ENCODE measurements around the genes H2AC17, GPX6 and ZNF311.

DNA sequence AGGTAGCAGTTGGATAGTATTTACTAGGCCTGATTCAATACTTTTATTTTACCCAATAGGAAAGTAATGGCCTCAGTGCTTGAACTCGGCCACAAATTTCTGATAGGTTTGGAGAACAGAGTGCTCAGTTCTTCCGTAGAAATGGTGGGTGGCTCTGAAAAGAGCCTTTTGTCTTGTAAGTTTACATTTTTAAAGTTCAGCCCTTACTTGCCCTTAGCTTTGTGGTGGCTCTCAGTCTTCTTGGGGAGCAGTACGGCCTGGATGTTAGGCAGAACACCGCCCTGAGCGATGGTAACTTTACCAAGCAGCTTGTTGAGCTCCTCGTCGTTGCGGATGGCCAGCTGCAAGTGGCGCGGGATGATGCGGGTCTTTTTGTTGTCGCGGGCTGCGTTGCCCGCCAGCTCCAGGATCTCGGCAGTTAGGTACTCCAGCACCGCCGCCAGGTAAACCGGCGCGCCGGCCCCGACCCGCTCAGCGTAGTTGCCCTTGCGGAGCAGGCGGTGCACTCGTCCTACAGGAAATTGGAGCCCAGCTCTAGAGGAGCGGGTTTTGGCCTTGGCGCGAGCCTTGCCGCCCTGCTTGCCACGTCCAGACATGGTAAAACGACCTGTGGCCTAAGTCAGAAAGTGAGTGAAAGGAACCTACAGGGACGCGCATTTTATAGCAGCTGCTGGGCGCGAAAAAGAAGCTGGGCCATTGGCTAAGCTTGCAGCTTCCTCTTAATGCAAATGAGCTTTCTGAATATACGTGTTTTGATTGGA is at the start of gene H2AC17:
Gene H2AC17, minus strand, starts transcription at position 632 of the 761 bp plus-strand sequence.
- PRO-cap, result unidirectional peak, minus-strand start at position 523 of the sequence; bidirectional peak, plus-strand start outside the sequence, minus-strand start at position 632 of the sequence

DNA sequence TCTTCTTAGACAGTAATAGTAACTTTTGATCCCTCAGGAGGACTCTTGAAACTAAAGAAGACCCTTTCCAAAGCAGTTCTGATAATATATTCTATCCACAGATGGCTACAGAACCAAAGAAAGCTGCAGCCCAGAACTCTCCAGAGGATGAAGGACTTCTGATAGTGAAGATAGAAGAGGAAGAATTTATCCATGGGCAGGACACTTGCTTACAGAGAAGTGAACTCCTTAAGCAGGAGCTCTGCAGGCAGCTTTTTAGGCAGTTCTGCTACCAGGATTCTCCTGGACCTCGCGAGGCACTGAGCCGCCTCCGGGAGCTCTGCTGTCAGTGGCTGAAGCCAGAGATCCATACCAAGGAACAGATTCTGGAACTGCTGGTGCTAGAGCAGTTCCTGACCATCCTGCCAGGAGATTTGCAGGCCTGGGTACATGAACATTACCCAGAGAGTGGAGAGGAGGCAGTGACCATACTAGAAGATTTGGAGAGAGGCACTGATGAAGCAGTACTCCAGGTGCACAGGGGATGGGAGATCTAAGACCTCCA is 5.1 kb downstream of the ZNF165 start:
- PRO-cap, result no peak

GRCh38 chr6:28220253-28220462 is 4.9 kb upstream of the ZSCAN9 start:
- PRO-cap, result no peak

- PRO-cap, result no peak
These were observed at the start of gene GPX6 for GRCh38 chr6:28515709-28516109. Gene GPX6 (minus strand): TSS chr6:28515793.

DNA sequence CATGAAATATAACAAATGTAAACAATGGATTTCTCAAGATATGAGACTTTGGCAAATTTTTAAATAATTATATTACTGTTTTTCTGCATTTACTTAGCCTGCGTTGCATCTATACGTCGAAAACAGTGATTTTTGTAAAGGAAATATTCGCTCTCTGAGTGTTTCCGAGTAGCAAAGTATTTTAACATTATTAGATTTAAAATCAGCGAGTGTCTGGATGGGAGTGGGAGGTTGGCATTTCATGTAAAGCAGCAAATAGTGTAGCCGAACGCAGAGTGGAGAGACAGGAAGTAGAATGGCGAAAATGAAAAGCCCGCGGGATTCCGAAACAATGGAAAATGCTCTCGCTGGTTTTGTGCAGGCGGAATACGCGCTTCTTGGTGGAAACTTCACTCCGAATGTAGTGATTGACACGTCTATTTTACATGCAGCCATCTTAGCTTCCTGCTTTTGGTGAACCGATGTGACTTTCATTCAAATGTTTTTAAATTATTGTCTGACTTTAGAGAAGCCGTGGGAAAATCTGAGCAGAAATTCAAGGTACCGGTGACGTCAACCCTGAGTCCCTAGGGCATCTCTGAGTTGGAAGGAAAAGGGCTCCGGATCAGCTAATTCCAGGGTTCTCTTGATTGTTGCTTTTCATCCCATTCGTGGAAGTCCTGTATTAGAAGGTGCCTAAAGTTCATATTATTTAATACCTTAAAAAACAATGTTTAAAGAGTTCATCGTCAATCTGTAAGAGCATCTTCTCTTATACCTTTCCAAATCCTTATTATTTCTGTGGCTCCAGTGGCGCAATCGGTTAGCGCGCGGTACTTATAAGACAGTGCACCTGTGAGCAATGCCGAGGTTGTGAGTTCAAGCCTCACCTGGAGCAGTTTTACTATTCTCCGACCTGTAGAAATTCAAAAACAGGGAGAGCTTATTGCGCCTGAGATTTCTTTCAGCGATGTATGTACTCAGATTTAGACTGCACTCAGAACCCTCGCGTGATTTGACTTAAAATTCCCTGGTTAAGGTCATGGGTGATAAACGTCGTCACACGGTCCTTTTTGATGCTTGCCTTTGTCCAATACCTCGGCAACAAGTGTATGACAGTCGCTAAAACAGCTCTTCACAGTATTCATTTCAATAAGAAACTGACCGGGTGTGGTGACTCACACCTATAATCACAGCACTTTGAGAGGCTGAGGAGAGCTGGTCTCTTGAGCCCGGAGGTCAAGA is 11.5 kb downstream of the GPX5 start:
- PRO-cap, result no peak

DNA sequence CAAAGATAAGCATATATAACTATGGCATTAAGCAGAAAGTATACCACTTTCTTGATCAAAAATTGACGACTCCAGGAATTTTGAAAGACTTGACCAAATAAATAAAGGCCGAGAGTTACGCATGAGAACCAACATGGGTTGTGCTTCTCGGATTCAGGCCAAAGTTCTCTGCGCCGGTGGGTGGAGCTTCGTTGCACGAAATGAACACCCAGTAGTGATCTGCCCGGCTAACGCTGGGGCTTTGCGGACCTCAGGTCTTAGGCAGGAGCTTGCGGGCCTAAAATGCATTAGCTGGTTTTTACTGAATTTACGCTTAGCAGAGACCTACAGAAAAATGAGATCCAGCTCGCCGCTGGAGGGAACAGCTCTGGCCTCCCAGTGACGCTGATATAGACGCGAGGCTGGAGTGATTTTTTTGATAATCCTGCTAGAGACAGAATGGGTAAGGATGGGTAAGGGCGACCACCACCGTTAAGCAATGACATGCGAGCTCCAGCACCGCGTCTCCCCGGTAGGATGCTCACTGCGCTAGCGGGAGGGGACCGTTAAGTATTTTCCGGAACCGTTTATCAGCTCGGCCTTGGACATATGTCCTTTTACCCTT is 47.6 kb upstream of the SCAND3 start:
- PRO-cap, result no peak

GRCh38 chr6:28657223-28658049 is 70.3 kb upstream of the SCAND3 start:
- PRO-cap, result no peak

DNA sequence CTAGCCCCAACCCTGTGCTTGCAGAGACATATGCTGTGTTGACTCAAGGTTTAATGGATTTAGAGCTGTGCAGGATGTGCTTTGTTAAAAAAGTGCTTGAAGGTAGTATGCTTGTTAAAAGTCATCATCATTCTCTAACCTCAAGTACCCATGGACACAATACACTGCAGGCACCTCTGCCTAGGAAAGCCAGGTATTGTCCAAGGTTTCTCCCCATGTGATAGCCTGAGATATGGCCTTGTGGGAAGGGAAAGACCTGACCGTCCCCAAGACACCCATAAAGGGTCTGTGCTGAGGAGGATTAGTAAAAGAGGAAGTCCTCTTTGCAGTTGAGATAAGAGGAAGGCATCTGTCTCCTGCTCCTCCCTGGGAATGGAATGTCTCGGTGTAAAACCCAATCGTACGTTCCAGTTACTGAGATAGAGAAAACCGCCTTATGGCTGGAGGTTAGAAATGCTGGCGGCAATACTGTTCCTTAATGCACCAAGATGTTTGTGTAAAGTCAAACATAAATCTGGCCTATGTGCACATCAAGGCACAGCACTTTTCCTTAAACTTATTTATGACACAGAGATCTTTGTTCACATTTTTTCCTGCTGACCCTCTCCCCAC is 100.5 kb upstream of the SCAND3 start:
- PRO-cap, result no peak

DNA sequence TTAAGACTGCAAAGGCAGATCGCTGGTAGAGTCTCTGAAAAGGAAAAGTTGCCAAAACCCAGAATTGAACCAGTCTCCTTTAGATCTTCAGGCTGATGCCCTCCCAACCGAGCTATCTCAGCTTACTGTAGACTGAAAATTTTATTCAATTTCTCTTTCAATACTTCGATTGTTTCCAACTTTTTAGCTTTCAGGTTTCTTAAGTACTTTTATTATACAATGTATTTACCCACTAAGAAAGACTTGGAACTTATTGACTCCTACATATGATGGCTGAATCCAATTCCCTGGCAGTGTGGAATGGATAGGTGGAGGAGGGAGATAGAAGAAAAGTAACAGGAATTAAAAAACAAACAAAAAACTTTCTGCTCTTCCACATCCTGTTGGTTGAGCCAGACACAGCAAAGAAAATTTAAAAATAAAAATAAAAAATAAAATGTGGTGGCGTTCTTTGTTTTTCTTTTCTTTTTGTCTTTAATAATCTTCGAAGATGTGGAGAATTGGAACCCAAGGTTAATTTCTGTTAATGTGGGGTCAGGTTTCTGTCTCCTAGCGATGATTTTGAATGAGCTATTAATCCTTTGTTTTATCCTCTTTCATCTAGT is 140.0 kb upstream of the SCAND3 start:
- PRO-cap, result no peak

- PRO-cap, result no peak
These were observed 146.9 kb downstream of the TRIM27 start for GRCh38 chr6:28776916-28777293.

DNA sequence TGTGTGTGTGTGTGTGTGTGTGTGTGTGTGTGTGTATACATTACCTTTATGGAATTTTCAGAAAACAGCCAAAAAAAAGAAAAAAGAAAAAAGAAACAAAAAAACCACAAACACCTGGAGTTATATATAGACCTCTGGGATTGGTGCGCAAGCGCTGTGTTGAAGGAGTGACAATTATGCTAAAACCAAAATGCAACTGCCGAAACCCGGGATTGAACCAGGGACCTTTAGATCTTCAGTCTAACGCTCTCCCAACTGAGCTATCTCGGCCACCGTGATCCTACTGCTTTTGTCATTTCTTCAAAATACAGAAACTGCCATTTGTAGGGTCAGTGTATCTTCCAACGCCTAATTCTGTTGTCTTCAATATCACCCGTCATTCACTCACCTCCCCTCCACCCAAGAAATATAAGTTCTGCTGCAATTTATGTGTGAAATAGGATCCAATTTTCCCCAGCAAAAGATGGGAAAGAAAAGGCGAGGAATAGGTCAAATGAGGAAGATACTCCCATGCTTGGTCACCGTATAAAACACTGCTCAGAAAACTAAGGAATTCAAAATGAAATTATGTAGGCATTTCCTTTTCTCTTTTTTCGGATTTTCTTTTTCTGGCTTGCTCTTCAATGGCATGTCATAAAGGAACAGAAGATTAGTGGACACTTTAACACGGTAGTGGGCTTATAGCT is 116.0 kb downstream of the TRIM27 start:
- PRO-cap, result no peak

- PRO-cap, result no peak
These were observed 17.6 kb upstream of the TRIM27 start for GRCh38 chr6:28941206-28941978.

DNA sequence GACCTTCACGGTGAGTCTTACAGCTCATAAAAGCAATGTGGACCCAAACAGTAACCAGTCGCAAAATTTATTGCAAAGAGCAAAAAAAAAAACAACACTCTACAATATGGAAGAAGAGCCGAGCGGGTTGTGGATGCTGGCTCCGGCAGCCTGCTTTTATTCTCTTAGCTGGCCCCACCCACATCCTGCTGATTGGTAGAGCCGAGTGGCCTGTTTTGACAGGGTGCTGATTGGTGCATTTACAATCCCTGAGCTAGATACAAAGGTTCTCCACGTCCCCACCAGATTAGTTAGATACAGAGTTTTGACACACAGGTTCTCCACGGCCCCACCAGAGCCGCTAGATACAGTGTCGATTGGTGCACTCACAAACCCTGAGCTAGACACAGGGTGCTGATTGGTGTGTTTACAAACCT is 25.4 kb upstream of the TRIM27 start:
- PRO-cap, result no peak

DNA sequence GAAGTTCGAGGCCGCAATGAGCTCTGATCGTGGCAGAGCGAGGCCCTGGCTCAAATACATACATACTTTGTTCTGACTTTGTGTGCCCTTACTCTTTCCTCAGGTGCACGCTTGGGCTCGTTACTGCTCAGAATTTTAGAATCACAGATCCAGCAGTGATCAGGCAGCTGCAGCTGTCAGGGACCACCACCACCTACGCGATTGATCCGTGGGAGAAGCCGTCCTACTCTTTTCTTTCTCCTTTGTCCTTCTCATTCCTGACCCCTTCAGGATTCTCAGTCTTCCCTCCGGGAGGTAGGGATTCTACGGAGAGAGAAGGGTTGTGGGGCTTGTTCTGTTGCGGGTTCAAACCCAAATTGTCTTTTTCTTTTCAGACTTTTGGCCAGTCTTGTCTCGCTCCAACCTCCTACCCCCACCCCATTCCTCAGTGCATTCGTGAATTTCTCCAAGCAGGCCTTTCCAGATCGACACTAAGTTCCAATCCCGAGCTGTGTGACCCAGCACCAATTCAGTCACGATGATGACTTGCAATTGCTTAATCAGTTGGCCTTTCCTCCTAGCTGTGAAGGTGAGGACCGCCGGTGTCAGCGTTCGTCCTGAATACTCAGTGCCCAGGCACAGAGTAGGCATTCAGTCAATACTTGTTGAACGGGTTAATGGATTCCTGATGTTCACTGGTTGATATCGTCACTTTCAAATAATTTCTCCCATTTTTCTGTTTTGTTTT is 19.0 kb downstream of the ZNF311 start:
- PRO-cap, result no peak

DNA sequence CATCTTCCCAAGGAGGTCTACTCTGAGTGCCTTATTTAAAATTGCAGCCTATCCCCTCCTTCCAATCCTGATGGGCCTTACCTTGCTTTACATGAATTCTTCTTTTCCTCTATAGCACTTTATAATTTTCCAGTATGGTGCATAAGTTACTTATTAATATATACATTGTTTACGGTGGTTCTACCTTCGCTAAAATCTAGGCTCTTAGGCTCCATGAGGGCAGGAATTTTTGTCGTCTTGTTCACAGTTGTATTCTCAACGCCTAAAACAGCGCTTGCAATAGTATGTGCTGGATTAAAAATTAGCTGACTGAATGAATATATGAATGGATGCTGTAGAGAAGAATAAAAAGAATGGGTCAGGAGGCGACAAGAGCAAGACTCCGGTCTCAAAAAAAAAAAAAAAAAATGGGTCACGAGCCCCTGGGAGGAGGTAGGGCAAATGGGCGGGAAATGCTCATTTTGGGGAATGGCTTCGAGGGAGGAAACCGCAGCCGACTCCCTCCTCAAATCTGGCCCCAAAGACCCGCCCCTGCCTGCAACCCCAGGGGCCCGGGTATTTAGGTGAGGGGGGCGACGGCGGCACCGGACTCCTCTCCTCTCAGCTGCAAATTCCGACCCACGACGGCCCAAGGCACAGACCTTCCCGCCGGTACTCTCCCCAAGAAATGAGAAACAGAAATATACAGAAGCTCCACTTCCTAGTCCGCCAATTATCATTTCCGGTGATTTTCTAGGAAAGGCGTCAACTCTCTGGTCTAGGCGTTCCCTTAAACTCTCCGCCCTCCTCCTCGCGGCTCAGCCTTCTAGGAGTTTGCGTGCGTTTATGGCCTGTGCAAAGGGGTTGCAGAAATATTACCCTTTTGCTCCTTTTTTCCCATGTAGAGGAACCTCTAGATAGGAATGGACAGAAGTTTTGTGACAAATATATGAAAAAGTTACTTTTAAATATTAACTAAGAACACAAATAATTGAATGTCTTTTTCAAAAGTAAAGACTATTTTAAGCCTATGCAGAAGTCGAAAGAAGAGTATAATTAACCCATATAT is at the start of gene ZNF311:
Gene ZNF311, minus strand, starts transcription at position 389 of the 1,048 bp plus-strand sequence.
- PRO-cap, result unidirectional peak, plus-strand start at position 459 of the sequence; bidirectional peak, plus-strand start at position 800 of the sequence, minus-strand start at position 669 of the sequence

DNA sequence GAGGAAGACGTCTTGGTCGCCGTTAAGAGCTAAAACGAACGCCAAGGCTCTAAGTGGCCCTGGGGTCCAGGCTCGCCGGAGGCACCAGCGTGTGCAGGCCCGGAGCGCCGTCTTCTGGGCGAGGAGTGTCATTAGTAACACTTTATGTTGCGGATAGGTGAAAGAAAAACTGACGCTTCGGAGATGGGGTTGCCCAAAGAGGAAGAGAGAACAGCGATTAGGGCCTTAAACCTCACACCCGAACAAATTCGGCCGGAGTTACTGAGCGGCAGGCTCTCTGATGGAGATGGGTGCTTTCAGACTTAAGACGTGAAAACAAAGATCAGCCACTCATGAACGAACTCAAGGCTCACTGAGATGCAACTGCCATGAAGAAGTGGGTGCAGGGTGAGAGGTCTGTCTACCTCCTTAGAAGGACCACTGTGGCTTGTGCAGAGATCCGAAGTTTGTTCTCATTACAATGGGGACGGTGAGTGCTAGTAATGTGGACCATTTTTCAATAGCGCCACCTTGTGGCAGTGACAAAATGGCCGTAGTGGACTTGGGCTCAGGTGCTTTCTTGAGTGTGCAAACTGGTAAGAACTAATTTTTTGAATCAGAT is 11.8 kb upstream of the ZNF311 start:
- PRO-cap, result unidirectional peak, minus-strand start at position 116 of the sequence

DNA sequence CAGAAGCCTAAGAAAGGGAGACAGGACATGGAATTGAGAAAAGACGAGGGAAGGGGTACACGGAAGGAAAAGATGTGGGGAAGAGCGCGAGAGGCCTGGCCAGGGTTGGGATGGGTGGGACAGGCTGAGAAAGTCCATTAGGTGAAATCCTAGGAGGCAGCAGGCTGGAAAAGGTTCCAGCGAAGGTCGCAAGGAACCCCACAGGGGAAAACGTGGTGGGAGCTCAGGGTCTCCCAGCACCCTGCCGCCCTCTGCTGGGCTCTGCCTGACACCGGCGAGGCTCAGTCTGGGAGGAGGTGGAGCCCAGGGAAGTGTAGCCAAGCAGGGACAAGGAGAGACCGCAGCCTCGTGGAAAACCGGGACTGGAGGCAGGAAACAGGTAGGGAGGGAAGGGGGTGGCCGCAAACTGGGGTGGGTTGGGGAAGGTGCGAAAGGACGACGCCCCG is 4.4 kb downstream of the GABBR1 start:
- PRO-cap, result unidirectional peak, plus-strand start at position 81 of the sequence; unidirectional peak, minus-strand start at position 253 of the sequence

DNA sequence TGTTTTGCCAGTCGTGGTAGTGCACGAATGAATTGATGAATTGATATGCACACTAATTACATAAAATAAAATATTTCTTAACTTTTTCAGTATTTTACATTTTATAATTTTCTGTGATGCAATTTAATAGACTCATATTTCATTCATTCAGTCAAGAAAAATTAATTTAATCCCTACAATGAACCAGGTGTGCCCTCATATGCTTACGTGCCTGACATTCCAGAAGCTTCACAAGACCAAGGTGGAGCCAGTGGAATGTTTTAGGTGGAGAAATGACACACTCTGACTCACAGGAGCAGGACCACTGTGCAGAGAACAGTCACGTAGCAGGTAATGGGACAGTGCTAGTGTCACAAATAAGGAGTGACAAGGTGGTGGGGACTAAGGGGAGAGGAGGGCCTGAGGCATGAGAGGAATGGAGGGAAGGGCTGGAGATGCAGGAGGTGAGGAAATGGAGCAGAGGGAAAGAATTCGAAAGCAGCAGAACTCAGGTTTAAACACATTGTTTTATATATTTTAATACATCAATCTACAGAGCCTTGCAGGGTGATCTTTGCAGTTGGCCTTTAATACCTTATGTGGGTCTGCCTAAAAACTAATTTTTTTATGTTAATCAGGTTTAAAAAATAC is 37.0 kb upstream of the HLA-G start:
- PRO-cap, result unidirectional peak, plus-strand start at position 292 of the sequence; unidirectional peak, plus-strand start at position 410 of the sequence

- PRO-cap, result no peak
These were observed 33.2 kb downstream of the HLA-A start for GRCh38 chr6:29975262-29976106.

- PRO-cap, result no peak
These were observed 789 bp upstream of the RNF39 start for GRCh38 chr6:30076216-30076900.

All from rectum (tissue), 1 donor.